ENCODE measurements around a stretch of chr2.

- PRO-cap, result no peak
Measured at GRCh38 chr2:204114111-204114735, 177.7 kb downstream of the ICOS start.

- PRO-cap, result no peak
Measured at GRCh38 chr2:204508534-204509046, 36.7 kb upstream of the PARD3B start.

- PRO-cap, result no peak
Measured at GRCh38 chr2:204546299-204546917, 1.1 kb downstream of the PARD3B start.

DNA sequence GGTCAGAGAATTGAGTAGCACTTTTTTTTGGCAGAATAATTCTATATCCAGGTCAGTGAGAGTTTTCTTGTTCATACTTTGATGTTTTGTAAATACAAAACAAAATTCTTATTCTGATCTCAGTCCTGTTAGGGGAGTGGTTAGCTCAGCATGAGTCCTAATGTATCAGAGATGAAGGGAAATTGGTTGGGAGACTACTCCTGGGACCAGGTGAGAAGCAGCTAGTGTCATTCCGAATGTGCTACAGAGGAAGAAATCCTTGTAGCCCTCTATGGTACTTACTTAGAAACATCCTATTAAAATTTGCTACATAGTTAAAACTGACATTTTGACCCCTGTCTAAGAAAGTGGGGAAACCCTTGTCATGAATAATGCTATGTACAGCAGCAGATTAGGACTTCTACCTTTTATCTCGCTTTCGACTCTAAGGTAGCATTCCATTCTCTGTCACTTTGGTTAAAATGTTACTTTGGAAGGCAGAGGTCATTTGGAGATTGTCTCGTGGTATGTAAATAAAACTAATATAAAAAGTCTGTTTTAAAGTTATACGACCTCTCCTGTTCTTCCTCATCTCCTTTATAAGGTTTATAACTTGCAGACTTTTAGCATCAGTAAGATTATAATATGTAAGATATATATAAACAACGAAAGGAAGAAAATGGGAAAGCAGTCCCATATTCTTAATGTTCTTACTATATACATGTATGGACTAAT lies 65.9 kb downstream of the PARD3B start:
- PRO-cap, result no peak

GRCh38 chr2:204797822-204798578 lies 252.7 kb downstream of the PARD3B start:
- PRO-cap, result no peak

- PRO-cap, result no peak
Measured at GRCh38 chr2:204905319-204905814, 360.1 kb downstream of the PARD3B start.

- PRO-cap, result no peak
Measured at GRCh38 chr2:205024942-205025636, 479.8 kb downstream of the PARD3B start.

GRCh38 chr2:205091798-205092648 lies 546.7 kb downstream of the PARD3B start:
- PRO-cap, result no peak

DNA sequence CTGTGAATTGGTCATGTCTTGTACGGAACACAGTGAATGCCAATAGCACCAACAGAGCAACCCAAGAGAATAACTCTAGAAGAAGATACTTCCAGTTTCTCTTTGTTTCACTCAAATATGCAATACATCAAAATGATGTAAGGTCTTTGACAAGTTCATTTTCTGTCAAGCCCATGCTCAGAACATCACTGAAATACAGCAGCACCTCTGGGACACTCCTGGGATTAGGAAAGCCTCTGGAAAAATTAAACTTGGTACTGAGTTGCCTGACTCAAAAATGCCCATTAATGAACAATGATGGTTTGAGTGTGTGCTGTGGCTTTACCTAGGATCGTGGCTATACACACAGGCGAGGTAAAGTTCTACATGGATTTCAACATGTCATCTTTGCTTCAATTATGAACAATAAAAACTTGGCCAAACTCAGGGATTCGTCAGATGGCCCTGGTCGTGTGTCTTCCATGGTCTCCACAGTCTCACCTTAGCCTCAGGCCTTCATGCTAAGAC lies 114.0 kb upstream of the NRP2 start:
- PRO-cap, result no peak

DNA sequence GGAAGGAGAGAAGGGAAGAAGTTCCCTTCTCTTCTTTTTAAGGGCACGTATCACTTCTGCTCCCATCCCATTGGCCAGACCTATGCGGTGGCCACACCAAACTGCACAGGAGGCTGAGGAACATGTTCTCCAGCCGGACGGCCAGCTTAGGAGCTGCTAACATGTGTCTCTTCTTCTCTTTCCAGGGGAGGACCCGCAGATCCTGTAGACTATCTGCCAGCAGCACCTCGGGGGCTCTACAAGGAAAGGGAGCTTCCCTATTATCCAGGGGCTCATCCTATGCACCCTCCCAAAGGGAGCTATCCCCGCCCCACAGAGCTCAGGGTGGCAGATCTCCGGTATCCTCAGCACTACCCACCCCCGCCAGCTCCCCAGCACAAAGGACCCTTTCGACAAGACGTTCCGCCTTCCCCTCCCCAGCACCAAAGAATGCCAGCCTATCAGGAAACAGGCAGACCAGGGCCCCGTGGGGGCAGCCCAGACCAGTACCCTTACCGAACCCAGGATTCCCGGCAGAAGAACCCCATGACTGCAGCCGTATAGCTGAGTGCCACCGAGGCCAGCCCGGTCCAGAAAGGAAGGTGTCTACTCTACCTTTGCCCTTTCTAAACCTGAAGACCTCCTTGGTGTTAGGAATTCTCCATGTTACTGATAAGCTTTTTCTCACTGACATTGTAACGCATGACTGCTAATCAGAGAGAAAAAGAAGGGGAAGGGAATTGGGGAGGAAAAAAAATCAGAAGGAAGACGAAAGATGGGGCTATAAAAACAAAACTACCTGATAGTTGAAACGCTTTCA lies 66.8 kb upstream of the NRP2 start:
- PRO-cap, result no peak

DNA sequence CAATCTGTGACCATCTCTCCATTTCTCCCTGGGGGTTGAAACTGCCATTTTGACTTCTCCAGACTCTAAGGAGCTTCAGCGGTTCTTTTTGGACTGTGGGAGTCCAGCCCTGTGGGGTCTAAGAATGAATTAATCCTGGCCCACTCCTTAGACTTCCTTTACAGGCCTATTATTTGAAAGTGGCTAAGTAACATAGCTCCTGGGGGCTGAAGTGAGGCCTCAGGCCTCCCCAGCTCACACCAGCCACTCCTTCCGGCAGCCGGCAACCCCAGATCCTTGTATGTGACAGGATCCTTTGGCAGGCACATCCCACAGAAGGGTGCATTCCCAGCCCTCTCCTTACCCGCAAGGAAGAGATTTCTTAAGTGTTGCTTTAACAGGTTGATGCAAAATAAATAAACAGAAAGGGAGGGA lies 32.4 kb downstream of the NRP2 start:
- PRO-cap, result no peak

DNA sequence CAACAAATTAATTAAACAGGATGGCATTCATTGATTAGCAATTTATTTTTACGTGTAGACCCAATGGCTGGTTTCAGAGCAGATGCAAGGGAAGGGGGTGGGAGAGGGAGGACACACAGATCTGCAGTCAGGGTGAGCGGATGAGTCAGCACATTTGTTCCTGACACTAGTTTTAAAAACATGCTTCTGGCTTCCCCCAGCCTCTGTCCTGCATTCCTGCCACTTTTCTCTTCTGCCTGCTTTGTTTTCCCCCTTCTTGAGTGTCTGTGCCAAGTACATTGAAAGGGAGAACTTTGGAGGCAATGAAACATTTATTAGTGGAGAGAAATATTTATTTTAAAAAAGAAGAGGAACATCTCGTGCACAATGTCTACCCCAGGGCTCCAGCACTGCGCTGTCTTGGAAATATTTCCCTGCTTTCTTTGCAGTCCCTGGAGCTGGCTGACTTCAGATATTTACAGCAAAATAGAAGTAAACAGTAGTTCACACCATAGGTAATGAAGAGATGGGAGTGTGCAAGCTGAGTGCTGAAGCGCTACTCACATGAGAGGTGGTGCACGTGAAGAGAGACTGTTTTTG lies 52.2 kb downstream of the NRP2 start:
- PRO-cap, result bidirectional peak, plus-strand start at position 151 of the sequence, minus-strand start at position 86 of the sequence

DNA sequence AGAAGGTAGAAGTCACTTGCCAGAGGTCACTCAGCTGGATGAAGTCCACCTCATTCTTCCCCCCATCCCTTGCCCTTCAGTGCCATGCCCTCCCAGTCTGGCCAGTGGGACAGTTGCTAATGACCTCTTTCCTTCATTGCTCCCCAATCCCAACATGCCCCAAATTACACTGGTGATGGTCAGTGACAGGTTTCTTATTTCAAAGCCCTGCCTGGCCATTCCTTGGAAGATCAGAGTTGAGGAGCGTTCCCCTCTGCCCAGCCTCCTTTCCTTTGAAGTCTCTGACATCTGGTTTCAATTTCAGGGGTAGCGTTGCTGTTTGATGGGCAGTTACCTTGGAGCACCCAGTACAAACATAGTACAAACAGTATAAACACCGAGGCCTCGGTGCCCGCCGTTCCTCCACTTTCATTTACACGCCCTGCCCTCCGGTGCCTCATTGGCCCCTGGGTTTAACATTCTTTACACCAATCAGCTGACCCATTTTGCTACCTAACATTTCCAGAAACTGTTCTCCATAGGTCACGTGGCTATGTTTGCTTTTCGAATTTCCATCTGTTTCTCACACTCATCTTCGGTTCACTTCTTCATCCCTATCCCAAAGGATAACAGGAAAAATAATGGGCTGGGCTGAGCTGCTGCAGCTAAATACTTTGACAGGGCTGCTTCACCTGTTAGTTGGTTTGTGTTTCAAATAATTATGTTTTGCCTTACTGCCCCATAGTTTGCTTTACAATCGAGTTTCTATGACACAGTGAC lies 65.6 kb downstream of the NRP2 start:
- PRO-cap, result no peak

DNA sequence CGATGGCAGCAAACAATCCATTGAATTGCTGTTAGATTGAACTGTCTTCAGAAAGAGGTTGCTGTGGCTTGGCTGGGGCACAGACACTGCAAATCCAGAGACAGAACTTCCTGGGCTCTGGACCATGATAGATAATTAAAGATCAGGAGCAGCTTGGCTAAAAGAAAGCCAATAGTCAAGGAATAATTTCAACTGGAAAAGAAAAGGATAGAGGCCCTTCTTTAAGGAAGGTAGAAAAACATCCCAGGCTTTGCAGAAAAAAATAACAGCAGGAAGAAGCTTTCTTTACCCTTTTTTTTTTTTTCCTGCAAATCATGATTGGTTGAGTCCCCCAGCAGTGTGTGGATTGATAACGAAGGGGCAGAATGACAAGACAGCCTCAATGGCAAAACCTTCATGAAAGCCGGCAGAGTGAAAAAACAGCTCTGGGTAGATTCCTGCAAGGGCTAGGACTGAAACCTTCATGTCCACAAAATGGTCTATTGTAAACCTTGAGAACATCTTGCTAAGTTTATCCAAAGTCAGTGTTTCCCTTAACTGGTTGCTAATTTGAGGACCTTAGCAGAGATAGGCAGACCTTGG lies 75.4 kb downstream of the NRP2 start:
- PRO-cap, result no peak

DNA sequence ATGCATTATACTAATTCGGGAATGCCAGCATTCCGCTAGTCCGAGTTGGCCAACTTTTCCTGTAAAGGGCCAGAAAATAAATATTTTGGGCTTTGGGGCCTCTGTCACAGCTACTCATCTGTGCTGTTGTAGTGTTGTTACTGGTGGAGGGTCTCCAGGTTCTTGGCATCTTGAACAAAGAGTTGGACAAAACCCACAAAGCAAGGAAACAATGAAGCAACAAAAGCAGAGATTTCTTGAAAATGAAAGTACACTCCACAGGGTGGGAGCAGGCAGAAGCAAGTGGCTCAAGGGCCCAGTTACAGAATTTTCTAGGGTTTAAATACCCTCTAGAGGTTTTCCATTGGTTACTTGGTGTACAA lies 154.9 kb downstream of the INO80D start:
- PRO-cap, result no peak

DNA sequence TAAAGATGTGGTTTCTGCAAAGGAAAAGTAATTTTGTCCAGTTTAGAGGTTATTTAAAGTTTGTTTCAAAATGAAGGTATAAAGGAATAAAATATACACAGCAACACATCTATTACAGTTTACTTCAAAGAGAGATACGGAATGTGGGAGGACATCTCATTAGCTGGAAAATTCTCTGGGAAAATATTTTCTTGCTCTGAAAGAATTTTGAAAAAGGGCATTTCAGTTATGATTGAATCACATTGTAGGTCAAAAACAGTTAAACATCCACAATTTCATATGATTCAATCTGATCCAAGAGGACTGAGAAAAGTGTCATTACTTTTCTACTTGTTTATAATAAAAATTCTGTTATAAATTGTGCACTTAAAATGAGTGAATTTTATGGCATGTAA lies 111.3 kb downstream of the INO80D start:
- PRO-cap, result no peak

GRCh38 chr2:206071424-206072296 lies 14.3 kb downstream of the INO80D start:
- PRO-cap, result no peak

GRCh38 chr2:206073556-206074211 lies 12.3 kb downstream of the INO80D start:
- PRO-cap, result no peak

GRCh38 chr2:206267581-206267780 lies 7.0 kb upstream of the ZDBF2 start:
- PRO-cap, result no peak

- PRO-cap, result no peak
Measured at GRCh38 chr2:206530585-206531332, 87.4 kb downstream of the ADAM23 start.